Heart right ventricle (tissue), 2 donors: Measurements from ENCODE around the gene CREG2.

DNA sequence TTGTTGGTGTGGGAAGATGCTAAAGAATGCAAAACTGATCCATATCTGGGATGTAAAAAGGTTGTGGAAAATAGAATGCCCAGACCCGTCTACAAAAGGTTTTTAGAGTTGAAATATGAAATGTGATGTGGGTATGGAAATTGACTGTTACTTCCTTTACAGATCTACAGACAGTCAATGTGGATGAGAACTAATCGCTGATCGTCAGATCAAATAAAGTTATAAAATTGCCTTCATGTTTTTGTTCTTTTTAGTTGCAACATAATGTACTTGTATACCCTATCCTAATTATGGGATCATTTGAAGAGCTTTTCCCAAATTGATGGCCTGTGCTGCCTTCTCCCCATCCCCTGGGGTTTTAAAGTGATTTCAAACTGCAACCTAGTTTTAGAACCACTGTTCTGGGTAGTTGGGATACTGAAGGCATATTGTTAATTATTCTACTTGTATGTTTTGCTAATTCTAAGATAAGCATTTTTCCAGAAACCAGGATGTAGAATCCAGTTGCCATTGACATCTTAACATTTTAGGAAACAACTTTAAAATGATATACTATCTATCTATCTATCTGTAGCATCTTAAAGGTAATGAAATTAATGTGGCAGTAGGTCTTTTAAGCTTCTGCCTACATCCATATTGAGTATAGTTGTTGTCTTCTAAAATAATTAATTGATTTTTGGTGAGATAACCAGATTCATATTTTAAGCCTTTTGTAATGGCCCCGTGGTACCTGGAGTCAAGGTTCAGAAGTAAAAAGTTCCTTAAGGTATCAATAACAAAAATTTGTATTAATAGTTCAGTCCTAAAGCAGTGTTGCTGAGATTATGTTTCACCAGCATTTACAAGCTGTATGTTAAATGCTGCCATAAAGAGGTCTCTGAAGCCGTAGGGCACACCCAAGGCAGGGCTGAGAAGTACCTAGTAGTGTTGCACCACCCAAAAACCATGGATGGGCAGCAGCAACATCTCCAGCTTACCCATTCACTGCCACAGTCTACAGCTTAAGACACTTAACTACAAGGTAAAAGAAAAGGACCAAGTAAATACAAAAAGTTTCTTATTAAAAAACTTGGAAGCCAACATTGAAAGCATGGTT lies 4.4 kb downstream of the RPL31 start:
- PRO-cap, 2 experiments: no peak in any of the 2 experiments

GRCh38 chr2:101007284-101008536 lies 5.6 kb downstream of the RPL31 start:
- PRO-cap, 2 experiments: no peak in any of the 2 experiments

DNA sequence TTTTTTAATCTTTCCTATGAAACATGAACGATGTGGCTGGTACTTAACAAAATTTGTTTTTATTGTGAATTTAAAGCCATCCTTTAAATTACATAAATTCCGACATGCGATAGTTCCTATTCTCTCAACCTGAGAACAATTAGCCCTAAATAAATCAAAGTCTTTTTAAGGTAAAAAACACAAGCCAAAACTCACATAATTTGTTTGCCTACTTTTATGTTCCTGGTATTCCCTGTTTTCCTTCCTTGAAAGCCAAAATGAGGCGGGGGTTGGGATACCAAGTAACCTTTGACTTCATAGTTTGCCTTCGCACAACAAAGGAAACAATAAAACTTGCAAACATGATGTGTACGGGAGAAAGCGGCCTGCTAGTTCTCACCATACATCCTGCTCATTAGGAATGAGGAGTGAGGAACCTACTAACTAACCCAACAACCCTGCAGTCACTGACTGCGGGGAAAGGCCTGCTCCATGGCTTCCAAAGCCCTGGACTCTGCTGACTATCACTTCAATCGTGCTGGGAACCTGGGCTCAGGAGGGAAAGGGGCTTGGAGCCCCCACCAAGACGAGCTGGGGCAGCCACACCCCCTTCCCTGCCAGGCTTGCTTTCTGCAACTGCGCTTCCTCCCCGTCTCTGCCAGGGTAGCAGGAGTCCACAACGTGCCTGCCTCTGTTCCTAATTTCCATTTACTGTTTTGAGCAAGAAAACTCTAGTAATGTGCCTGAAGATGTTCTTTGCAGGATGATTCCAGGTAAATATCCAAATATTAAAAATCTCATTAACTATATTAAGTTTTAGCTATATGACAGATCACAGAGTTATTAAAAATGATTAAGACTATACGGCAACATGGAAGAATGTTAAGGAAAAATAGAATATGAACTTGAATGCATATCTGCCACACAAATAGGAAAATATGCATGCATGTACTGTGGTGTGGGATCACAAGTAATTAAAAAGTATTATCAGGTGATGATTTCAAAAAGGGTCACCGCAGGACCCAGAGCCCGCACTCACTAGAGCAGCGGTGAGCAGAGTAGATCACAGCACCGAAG lies 24.3 kb downstream of the RPL31 start:
- PRO-cap, 2 experiments: no peak in any of the 2 experiments

DNA sequence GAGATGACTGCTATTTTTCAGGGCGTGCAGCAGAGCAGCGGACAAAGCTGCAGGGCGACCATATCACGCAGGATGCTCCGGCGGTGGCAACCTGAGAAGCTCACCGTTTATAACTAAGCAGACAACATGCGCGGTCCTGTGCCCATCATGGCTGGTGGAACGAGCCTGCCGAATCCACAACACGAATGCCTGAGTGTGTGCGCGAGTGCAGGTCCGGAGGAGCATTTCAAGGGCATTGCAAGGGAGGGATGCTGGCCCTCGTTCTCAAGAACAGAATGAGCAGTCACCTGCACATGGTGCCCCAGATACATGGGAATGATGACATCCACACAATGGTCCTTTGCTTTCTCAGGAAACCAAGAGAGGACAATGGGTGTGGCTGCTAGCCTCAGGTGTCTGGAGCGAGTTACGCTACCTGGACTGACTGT lies 39.9 kb downstream of the TBC1D8 start:
- PRO-cap, 2 experiments: no peak in any of the 2 experiments

DNA sequence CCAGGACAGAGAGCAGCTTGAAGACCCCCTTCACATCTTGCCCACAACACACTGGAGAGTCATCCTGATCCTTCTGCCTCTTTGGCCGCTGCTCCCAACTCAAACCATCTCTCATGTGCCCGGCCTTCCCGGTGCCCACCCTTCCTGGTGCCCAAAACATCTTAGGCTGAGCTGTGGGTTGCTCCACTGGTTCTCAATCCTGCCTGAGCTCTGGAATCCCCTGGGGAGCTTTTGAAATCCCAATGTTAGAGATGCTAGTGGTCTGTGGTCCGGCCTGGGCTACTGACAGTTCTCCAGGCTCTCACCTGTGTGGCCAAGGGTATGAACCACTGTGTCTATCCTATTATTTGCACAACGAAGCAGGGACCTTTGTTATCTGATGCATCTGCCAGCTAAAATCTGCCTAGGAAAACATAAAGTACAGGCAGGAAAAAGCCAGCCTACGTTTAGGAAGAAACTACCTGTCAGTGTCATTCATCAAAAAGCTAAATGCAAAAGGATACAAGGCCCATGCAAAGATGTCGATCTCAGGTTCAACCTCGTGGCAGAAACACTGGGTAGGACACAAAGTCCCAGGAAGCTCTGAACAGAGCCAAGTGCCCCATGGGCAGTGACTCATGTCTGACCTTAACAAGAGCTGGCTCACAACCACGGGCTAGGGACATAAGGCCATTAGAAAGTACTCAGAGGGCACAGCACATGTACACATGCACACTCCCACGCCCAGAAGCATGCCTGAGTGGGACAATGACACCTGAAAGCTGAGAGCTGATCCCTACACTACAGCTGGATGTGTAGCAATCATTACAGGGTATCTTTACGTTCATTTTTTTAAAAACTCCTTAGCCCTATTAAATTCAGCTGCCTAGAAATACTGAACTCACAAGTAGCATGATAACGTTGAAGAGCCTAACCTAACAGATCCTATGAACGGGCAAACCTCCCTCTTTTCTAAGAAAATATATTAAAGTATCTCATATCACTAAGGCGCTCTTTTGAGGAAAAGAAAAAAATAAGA lies 30.7 kb downstream of the TBC1D8 start:
- PRO-cap, 2 experiments: peak in 2 of 2 experiments; most common plus-strand start position 672 of the sequence (in 2); most common minus-strand start position 541 of the sequence (in 1)

GRCh38 chr2:101124050-101124277 lies 27.2 kb downstream of the TBC1D8 start:
- PRO-cap, 2 experiments: no peak in any of the 2 experiments

DNA sequence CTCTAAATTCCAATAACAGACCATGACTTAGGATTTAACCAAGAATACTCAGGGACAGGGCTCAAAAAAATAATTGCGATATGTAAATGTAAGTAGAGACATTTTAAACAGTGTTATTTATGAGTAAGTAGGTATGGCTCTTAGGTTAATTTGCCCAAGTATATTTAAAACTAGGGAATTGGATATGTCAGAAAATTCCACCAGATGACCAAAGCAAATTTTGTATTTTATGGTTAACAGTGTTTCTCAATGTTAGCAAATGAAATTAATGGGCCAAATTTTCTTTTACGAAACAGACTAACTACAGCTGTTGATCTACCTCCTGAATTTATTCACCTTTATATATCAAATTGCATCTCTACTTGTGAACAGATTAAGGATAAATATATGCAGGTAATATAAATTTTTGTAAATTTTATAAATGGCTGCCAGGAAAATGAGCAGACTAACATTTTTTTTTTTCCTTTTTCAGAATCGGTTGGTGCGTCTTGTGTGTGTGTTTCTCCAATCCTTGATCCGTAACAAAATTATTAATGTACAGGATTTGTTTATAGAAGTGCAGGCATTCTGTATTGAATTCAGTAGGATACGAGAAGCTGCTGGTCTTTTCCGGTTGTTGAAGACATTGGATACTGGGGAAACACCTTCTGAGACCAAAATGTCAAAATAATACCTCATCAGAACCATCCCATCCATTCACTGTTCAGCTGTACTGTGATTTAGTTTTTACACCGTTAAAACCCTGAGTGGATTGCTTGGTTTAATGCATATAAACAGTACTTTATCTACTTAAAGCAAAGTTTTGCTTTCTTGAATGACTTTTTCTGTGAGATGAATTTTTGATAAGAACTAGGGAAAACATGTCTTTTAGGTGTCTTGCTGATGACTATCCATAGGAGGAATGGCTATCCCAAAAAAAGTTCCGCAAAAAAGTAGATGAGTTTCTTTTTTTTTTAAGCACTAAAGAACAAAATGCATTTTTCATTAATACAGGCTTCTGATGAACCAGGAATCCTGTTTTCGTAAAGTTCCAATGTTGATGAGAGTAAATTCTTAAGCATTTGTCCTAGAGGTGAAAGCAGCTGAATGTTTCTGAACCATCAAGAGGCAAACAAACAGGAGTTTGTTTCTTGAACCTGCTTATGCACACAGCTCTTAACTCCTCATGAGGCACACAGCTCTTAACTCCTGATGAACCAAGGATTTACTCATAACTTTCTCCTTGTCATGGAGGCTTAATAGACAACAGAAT lies 16.5 kb downstream of the CNOT11 start:
- PRO-cap, 2 experiments: no peak in any of the 2 experiments

DNA sequence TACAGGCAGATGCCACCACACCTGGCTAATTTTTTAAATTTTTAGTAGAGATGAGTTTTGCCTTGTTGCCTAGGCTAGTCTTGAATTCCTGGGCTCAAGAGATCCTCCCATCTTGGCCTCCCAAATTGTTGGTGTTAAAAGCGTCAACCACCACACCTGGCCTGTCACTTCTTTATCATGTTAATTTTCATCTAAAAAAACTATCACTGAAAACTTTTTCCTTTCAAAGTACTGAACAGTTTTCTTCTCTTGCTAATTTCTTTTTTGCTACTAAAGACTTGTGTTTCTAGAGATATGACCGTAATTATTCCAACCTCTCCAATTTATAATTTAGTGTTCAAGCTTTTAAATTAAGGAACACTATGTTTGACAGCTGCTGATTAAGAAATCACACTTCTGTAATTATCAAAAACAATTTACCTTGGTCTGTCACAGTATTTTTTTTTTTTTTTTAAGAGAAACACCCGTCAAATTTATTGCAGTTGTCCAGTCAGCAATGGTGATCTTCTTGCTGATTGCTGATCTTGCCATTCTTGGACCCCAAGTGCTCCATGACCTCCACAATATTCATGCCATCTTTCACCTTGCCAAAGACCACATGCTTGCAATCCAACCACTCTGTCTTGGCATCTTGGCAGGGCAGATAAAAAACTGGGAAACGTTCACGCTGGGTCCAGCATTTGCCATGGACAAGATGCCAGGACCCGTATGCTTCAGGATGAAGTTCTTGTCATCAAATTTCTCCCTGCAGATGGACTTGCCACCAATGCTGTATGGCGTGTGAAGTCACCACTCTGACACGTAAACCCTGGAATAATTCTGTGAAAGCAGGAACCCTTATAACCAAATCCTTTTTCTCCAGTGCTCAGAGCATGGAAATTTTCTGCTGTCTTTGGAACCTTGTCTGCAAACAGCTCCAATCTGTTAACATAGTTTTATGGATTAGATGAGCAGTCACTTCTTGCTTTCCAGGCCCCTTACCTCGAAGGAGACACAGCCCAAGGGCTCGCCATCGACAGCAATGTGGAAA lies 21.2 kb downstream of the CNOT11 start:
- PRO-cap, 2 experiments: no peak in any of the 2 experiments

- PRO-cap, 2 experiments: no peak in any of the 2 experiments
Measured at GRCh38 chr2:101305547-101306144, 2.9 kb downstream of the RNF149 start.

DNA sequence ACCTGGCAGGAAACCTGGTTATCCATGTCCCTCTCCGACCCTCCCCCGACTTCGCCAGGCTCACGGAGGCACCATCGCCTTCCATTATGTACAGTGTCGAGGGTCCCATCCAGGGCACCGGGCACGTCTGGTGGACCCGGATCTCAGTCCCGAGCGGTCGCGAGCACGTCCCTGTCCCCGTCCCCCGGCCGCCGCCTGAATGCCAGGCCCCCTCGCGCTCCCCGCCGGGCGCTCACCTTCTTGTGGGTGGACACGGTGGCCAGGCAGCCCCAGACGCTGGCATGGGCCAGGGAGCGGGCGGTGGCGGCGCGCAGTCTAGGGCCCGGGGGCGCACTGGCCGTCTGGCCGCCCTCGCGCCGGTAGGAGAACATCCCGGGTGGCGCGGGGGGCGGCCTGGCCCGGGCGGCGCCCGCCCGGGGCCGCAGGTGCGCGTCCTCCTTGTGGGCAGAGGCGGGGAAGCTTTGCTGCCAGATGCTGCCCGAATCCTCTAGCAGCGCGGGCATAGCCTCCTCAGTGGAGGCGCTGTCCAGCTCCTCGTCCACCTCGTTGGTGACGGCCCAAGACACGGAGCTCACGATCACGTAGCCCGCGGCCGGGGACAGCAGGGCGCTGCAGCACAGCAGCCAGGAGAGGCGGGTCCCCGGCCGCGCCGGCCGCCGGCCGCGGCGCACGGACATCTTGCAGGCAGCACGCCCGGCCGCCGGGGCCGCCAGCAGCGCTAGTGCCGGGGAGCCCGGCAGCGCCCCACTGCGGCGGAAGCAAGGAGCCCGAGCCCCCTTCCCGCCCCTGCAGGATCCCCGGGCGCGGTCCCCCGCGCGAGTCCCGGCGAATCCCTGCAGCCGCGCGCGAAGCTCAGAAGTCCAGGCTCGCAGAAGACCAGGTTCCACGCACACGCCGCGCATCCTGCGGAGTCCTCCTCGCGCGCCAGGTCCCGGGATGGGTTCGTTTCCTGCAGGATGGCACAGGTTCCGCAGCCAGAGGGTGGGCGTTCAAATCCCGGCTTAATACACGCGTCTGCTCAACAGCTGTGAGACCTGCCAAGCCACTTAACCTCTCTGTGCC lies at the start of gene CREG2:
Gene CREG2 (minus strand): TSS at position 723 of the 1,062 bp plus-strand sequence.
- PRO-cap, 2 experiments: no peak in any of the 2 experiments

GRCh38 chr2:101696439-101697120 lies 927 bp upstream of the MAP4K4 start:
- PRO-cap, 2 experiments: no peak in any of the 2 experiments

DNA sequence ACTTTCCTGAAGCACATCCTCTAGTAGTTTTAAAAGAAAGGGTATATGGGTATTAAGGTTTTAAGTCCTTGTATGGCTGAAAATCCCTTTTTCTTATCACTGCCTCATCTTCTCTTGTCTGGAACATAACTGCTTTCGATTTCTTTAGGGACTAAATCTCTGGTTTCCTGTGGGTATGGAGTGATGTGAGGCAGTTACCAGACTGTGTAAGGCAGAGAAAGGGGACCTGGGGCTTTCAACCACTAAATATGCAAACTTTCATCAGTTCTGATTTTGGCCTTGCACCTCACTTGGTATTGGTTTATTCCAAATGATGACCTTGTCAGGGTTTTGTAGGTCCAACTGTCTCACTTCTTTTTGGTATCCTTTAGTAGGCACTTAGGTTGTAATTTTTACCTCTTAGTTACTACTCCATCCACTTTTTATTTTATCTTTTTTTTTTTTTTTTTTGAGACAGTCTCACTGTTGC lies 9.3 kb downstream of the MAP4K4 start:
- PRO-cap, 2 experiments: no peak in any of the 2 experiments

DNA sequence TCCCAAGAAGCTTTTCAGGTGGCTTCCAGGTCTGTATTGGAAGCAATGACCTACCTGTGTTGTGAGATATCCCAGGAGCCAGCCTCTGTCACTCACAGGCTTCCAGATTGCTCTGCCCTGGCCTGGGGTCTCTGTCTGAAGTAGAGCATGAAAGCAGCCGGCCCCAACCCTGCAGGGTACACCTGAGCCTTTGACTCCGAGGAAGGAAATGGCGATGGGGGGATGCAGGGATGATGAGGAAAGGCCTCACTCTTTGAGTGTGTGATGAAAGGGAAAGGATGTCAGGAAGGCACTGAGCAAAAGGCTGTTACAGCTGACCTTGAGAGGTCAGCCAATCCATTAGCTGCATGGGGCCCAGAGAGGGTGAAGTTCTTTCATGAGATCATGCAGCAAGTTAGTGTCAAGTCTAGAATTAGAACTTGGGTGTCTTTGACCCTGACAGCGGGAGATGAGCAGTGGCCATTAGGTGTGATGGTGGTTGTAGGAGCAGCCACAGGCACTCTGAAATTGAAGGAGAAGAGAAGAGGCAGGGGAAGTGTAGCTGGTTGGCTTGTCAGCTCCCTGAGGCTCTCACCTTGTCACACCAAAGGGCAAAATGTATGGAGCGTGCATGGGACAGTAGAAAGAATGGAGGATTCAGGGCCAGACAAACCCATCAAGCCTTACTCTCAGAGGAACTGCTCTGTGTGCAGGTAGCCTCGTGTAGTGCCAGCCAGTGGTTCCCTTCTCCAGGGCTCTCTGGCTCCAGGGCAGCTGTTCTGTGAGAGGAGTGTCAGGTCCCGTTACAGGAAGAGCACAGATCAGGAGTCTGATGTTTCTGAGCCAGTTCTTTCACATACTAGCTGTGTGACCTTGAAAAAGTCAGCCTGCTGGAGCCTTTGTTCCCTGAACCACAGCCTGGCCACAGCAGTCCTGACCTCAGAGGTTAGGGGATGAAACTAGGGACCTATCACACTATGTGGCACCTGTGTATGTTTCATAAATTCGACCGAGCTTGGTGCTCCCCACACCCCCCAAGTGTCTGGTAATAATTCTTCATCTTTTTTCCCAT lies 35.9 kb downstream of the MAP4K4 start:
- PRO-cap, 2 experiments: no peak in any of the 2 experiments

DNA sequence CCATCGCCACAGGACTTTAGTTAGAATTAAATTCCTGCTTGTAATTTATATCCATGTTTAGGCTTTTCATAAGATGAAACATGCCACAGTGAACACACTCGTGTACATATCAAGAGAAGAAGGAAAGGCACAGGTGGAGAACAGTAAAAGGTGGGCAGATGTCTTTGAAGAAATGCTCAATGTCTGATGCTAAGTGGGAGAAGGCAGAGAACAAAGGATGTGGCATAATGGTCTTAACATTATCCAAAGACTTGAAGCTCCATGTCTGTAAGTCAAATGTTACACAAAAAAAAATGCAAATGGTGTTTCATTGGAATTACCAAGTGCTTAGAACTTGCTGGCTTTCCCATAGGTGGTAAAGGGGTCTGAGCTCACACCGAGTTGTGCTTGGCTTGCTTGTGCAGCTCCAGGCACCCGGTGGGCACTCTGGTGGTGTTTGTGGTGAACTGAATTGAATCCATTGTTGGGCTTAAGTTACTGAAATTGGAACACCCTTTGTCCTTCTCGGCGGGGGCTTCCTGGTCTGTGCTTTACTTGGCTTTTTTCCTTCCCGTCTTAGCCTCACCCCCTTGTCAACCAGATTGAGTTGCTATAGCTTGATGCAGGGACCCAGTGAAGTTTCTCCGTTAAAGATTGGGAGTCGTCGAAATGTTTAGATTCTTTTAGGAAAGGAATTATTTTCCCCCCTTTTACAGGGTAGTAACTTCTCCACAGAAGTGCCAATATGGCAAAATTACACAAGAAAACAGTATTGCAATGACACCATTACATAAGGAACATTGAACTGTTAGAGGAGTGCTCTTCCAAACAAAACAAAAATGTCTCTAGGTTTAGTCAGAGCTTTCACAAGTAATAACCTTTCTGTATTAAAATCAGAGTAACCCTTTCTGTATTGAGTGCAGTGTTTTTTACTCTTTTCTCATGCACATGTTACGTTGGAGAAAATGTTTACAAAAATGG lies 98.0 kb upstream of the IL1R2 start:
- PRO-cap, 2 experiments: no peak in any of the 2 experiments

DNA sequence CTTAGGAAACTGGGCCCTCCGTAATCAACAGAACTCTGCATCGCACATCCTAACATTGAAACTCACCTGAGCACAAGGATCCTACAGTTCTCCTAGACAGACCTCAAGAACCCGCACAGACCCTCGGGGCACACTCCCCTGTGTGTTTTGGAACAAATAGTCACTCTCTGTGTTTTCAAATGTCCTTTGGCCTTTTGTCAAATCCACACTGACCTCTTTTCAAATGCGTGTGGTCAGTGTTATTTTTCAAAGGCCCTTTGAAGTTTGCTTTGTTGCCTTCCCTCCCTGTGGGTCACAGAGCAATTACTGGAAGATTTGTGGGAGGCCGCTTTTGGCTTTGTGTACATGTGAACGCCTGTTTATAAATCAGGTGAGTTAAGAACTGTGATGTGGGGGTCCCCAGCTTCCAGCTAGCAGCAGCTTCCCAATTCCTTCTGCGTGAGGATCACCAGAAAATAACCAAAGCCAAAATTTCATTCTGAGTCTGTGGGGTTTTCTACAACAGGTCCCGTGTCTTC lies 66.1 kb downstream of the IL1R2 start:
- PRO-cap, 2 experiments: no peak in any of the 2 experiments

DNA sequence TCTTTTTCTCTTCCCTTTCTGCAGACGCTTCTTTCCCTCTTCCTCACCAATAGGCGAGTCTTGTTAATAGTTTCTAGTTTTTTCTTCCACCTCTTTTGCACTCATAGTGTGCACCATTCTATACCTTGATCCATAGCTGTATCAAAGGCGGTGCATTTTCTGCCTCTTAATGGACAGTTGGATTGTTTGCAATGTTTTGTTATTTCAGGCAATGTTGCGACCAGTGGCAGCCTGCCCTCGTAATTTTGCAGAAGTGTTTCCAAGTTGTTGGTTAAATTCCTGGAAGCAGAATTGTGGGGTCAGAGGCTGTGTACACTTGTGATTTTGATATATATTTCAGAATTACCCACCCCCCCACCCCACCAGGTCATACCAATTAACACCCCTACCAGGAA lies 32.5 kb upstream of the IL1R1 start:
- PRO-cap, 2 experiments: no peak in any of the 2 experiments

DNA sequence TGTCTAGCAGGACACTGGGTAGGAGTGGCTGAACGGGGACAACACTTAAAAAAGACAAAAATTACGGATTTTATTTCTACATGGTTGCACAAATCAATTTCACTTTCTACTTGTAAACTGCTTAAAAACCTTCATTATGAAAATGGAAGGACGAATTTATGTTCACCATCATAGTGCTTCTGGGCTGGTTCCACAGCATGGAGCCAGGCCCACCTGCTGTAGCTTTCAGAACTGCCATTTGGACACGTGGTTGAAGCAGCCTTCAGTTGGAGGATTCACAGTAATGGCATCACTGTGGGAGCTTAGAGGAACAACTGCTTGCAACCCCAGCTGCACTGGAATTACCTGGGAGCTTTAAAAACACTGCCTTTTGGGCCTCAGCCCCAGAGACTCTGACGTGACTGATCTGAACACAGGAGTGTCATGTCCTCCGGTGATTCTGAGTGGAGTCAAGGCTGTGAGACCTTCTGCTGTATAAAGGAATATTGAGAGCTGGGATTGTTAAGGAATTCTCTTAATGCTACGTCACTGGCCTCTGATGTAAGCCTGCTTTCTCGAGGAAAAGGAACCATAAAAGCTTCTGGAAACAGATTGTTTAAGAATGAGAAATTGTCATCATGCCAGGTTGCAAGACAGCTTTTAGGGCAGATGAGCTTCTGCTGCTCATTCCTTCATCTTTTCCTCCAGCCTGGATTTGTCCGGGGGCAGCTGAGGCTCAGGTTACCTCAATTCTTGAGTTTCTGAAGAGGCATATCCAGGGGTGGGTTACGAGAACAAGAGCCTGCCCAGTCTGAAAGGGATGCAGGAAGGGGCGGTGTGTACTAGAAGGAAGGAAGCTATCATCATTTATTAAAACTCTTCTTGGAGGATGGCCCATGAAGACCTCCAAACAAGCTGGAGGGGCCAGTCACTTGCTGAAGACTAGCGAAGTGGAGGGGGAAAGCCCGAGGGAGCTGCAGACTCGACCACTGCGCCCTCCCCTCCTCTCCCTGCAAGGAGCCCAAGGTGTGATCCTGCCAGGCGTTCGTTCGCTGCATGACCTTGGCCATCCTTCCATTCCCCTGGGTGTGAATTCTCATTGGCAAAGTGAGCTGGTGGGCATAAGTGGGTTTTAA lies 1.3 kb upstream of the IL1R1 start:
- PRO-cap, 2 experiments: peak in 1 of 2 experiments; most common plus-strand start position 601 of the sequence (in 1); most common minus-strand start position 476 of the sequence (in 1)

DNA sequence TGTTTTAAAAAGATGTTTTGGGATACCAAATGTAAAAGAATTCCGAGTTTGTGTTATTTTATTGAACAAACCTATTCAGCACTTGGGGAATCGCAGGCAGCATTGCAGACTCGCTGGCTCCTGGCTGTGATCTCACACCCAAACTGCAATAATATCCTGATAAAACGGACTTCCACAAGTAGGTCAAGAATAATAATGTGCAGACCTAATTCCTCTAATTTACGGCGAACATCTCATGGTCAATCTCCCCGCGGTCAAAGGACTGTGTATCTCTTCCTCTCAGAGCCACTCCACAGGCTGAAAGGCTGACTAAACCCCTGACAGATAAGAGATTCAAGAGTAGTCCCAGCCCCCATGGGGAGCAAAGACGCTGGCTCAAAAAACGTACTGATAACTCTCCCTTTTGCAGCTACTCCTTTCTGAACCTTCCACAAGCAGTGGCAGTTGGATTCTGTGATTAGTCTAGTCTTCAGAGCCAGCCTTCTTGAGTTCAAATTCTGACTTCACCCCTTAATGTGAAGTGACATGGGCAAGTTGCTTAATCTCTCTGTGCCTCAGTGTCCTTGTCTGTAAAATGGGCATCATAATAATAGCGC lies 19.8 kb upstream of the IL18R1 start:
- PRO-cap, 2 experiments: no peak in any of the 2 experiments

- PRO-cap, 2 experiments: no peak in any of the 2 experiments
Measured at GRCh38 chr2:103963371-103963585, 890.6 kb upstream of the POU3F3 start.

DNA sequence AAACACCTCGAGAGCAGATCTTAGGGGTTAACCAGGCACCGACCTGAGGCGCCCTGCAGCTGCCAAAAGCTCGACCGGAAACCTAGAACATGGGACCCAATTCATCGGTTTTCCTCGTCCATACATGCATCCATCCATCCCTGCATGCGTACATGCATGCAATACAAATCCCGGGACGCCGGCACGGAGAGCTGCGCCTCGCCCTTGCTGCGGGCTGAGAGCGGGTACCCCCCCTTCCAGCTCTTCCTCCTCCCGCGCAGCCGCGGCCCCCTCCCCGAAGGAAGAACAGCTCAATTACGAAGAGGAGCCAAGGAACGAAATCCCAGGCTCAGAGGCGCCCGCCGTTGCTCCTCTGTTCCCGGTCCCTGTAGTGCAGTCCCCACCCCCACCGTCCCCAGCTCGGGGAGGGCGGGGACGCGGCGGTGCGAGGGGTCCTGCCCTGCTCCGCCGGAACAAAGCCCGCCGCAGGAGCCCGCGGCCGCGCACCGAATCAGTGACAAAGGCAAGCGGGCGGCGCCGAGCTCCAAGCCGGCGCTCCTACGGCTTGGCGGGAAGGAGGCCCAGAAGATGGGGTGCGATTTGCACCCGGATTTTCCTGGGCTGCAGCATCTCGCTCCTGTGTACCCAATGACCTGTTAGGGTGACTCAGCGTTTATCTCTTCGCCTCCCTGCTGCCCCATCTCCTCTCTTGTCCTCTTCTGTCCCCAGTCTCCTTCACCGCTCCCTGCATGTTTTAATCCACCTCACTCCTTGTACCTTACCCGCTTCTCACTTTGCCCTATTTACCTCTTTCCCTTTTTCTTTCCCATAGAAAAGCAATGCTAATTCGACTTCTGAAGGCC lies 8.9 kb upstream of the POU3F3 start:
- PRO-cap, 2 experiments: no peak in any of the 2 experiments